ENCODE measurements around the gene PSMG4.

- PRO-cap = no peak
- RAMPAGE, long total RNA, 2 experiments = no peak in any of the 2 experiments
These were observed 13.7 kb upstream of the GMDS start for GRCh38 chr6:2259090-2259433.

DNA sequence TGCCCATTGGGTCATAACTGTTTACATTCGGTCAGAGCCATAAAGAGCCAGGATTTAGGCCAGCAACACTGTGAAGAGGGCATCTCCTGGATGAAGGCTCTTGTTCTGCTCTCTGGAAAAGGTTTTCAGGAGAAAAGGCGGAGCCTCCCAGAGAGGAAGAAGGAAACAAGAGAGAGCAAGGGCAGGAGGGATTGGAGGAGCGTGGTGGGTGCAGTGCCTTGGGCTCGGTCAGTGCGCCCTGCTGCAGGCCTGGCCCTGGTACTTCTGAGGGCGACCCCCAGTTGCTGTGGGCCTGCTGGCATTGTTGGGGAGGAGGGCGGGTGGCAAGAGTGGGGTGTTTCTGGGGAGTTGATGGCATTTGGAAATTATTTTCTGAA lies 248.4 kb downstream of the MYLK4 start:
- PRO-cap = no peak
- RAMPAGE, long total RNA, 2 experiments = no peak in any of the 2 experiments

- PRO-cap = no peak
- RAMPAGE, long total RNA, 2 experiments = no peak in any of the 2 experiments
These were observed 18.1 kb downstream of the MYLK4 start for GRCh38 chr6:2732637-2733103.

GRCh38 chr6:2743139-2743640 lies 7.5 kb downstream of the MYLK4 start:
- PRO-cap = no peak
- RAMPAGE, long total RNA, 2 experiments = no peak in any of the 2 experiments

DNA sequence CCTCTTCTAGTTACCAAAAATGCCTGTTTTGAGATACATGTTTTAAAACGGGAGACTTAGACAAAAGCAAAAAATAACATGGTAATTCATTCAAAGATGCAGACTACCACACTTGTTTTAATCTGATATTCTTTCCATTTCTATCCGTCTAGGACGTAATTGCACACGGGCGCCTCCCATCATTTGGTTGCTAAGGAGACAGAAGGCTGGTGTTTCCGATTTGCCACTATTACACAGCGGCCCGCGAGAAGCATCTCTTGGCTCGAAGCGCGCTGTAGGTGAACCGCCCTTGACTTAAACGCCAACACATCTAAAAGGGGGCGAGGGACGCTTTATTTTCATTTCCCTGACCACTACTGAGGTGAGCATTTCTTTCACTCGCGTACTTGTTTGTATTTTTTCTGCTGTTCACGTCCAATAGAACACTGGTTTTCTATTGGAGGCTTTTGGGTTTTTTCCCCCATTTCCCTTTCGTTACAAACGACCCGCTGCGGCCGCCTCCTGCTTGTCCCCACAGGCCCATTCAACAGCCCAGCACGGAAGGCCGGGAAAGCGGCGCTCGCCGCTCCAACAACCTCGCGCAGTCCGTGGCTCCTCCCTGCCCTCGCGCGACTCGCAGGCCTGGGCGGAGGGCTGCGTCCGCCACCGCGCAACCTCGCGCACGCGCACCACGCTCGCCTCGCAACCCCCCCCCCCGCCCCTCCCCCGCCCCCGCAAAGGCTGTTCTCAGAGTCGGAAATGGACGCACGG lies 520 bp upstream of the WRNIP1 start:
- PRO-cap = unidirectional peak, minus-strand start at position 525 of the sequence; bidirectional peak, plus-strand start outside the sequence, minus-strand start at position 589 of the sequence
- RAMPAGE, long total RNA, 2 experiments = no peak in any of the 2 experiments

DNA sequence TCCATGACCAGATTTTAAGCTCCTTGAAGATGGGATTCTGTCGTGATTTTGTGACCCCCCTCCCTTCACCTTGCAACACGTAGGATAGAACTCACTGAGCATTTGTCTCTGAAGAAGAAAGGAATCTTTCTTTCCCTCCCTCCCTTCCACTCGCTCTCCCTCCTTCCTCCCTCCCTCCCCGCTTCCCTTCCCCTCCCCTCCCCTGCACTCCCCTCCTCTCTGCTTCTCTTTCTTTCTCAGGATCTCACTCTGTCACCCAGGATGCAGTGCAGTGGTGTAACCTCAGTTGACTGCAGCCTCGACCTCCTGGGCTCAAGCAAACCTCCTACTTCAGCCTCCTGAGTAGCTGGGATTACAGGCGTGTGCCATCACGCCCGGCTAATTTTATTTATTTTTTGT lies 23.5 kb upstream of the SERPINB1 start:
- PRO-cap = no peak
- RAMPAGE, long total RNA, 2 experiments = no peak in any of the 2 experiments

- PRO-cap = no peak
- RAMPAGE, long total RNA, 2 experiments = no peak in any of the 2 experiments
These were observed 12.1 kb downstream of the SERPINB9 start for GRCh38 chr6:2890849-2891501.

DNA sequence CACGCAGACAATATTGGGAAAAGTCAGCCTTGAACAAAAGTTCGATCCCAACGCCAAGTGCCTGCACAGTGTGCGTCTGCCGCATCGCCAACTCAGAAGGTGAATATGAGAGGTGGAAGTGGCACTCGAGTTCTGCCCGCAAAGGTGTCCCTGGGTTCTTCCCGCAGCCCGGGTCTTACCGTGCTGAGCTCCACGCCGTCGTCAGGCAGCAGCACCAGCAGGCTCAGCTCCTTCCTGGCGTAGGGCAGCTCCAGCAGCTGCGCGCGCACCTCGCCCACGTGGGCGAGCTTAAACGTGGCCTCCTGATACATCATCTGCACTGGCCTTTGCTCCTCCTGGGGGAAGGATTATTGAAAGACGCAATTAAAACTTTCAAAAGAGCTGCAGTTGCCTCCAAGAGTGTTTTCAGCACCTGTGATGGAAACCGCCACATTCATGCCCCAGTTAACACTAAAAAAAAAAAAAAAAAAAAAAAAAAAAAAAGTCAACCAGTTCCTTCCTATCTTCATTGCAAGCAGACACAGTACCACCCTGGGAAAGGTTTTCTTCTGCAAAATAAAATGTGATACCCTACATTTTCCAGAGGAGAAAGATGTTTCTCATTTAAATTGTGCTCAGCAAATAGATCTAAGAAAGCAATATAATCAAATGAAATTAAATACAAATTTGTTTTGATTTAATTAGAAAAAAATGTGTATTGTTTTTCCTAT lies 11.3 kb downstream of the SERPINB9 start:
- PRO-cap = no peak
- RAMPAGE, long total RNA, 2 experiments = no peak in any of the 2 experiments

DNA sequence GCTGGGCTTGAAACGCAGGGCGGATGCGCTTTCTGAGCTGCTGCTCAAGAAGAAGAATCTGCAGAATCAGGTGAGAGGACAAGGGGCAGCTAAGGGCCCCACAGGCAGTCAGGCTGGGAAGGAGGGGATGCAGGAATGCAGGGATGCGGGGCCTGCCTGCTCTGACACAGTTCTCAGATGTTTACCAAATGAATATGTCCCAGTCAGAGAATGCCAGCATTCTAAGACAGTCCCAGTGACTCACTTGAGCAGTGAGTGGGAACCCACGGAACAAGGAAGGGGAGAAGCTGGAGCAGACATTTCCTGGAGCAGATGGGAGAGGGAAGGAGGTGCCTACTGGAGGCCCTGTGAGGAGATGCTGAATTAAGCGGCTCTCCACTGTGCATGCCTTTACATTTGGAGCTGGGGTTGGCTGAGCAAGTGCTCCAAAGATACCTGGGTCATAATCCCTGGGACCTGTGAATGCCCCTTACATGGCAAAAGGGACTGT lies 11.0 kb downstream of the SERPINB6 start:
- PRO-cap = no peak
- RAMPAGE, long total RNA, 2 experiments = no peak in any of the 2 experiments

- PRO-cap = no peak
- RAMPAGE, long total RNA, 2 experiments = no peak in any of the 2 experiments
These were observed 4.9 kb downstream of the SERPINB6 start for GRCh38 chr6:2966359-2967065.

GRCh38 chr6:2982420-2982974 lies 11.1 kb upstream of the SERPINB6 start:
- PRO-cap = no peak
- RAMPAGE, long total RNA, 2 experiments = no peak in any of the 2 experiments

DNA sequence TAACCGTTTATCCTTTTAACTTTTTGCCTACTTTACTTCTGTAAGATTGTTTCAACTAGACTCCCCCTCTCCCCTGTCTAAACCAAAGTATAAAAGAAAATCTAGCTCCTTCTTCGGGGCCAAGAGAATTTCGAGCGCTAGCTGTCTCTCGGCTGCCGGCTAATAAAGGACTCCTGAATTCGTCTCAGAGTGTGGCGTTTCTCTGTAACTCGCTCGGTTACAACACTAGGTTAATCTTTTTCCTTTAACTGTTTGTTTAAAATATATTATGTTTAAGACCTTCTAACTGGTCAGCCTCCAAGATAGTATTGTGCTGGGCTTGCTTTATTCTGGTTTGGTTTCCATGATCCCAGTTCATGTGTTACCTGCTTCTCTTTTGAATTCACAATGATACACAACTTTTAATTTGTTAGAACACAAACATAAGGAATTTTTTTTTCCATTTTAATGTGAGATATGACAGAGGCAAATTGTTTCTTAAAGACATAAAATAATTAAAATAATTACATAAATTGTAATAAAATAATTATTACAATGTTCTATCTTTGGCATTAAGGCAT lies 8.6 kb upstream of the NQO2 start:
- PRO-cap = unidirectional peak, minus-strand start at position 164 of the sequence
- RAMPAGE, long total RNA, 2 experiments = no peak in any of the 2 experiments

GRCh38 chr6:3026772-3027340 lies 27.2 kb downstream of the NQO2 start:
- PRO-cap = no peak
- RAMPAGE, long total RNA, 2 experiments = no peak in any of the 2 experiments

DNA sequence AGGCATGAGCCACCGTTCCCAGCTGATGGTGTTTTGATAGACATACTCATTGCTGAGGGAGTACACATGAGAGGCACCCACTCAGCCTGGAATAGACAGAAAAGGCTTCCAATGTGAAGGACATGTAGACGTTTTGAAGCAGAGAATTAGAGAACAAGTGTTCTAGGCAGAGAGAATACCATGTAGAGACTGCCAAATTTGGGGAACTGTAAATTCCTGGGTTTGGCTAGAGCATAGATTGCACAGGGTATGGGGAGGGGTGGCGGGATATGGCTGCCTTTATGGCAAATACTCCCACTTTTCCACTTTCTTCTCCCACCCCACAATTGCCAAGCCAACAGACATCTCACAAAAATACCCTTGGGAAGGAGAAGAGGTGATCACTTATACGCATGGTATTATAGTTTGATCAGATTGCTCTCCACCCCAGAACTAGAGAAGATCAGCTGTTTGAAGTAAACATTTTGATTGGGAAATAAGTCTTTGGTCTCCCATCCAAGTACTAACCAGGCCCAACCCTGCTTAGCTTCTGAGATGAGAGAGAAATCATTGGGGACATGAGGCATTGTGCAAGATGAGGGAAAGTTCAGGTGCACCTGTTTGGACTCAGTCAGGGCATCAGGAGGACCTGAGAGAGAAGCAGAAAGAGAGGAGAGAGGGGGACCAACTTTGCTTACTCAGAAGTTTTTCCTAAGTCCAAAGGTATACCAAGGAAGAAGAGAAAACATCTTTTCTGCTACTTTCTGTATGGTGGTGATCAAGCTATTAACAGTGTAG lies 11.2 kb downstream of the RIPK1 start:
- PRO-cap = no peak
- RAMPAGE, long total RNA, 2 experiments = no peak in any of the 2 experiments

DNA sequence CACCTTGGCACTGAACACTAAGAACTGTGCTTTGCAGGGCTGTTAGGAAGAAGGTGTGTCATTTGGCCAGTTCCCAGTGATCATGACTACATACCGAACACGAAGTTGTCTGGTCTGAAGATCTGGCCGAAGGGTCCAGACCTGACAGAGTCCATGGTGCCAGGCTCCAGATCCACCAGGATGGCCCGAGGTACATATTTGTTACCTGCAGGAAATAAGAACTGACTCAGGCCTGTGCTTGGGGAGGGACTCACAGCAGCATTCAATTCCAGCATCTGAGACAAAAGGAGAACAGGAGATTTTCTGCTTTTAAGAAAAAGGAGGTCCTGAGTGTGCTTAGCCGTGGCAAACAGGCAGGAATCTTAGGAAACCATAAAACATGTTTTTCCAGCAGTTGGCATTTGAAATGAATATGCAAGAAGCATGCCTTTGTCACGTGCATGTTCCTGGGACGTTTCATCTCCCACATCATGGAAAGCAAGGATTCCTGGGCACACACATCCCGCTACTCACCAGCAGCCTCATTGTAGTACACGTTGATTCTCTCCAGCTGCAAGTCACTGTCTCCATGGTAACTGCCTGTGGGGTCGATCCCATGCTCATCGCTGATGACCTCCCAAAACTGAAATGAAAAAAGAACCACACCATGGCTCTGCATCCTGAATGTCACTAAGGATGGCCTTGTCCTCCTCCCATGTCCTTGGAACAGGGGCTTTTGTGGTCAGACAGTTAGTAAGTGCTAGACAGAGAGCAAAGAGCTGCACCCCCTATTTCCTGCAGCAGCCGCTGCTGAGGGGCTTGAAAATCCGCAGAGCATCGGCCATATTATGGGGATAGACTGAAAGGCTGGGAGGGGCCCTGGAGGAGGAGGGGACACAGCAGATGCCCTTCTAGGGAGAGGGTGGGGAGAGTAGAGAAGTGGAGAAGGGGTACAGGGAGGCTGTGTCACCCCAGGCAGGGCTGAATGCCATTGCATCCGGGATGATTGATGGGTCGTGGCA lies 1.5 kb downstream of the TUBB2A start:
- PRO-cap = no peak
- RAMPAGE, long total RNA, 2 experiments = no peak in any of the 2 experiments

DNA sequence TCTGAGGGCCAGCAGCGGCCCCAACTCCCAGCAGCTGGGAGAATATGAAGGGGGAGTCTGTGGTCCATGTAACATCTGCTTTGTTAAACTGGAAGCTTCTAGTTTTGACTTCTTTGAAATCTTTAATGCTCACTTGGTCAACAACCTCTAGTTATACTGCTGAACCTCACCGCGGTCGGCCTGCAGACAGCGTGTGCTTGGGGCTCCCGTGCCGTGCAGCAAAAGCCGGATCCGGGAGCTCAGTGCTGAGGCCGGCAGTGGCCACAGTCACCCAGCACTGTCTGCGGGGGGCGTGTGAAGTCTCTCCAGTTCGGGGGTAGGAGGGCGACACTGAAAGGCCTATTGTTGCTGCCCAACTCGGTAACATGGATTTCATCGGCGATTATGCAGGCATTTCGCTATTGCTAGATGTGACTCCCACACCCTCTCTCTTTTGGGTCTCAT lies 34.0 kb downstream of the TUBB2B start:
- PRO-cap = no peak
- RAMPAGE, long total RNA, 2 experiments = no peak in any of the 2 experiments

DNA sequence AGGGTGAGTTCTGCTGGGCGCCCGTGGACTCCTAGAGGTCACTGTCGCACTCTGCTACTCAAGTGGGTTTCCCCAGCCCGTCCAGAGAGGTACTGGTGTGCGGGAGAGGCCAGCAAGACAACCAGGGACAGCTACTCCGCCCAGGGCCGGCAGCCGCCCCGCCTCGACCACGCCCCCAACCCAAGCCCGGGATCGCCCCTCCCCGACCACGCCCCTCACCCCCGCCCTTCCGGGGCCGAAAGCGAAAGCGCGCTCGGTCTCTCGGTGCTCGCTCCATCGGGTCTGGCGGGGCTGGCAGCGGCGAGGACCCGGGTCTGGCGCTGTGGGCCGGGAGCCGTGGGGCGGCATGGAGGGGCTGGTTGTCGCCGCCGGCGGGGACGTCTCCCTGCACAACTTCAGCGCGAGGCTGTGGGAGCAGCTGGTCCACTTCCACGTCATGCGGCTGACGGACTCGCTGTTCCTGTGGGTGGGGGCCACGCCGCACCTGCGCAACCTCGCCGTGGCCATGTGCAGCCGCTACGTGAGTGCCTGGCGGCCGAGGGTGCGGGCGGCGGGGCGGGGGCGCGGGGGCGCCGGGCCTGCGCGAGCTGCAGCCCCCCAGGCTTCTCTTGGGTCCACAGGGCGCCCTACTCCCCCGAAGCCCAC lies at the start of gene PSMG4:
Gene PSMG4 (plus strand): TSS at position 271 of the 645 bp plus-strand sequence.
- PRO-cap = bidirectional peak, plus-strand start at position 276 of the sequence, minus-strand start at position 94 of the sequence; unidirectional peak, plus-strand start at position 523 of the sequence
- RAMPAGE, long total RNA, 2 experiments = start-site peak on the plus strand in 2 of 2 experiments, centred at positions 305 to 307 of the sequence, 263 to 1,245 reads per replicate

DNA sequence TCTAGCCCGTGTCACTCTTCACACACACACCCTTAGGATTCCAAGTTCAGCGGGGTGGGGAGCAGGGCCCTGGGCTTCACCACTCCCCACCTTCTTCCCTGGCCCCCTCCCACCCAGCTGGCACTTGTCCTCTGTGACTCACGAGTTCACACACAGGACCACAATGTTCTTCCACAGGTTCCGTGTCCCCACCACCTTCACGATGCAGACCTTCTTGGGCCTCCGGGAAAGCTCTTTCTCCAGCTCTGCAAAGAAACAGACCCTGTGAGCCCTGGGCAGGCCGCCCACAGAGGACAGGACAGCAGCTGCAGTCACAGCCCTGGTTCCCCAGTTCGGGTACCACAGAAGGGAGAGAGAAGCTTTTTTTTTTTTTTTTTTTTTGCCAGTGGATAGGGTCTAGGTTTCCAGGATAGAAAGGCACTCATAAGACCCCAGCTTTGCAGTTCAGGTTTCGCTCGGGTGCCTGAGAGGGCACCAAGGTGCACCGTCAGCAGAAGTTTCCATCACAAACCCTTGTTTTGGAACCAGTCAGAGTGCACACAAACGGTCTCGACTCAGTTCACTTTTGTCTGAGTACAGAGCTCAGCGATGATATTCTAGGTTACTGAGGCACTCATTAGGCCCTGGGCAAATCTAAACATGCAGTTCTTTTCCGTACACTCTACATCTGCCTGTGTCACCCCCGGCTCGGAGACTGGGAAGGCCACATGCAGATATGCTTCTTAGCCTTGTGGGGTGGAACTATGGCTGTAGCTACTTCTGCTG lies 31.1 kb downstream of the PSMG4 start:
- PRO-cap = no peak
- RAMPAGE, long total RNA, 2 experiments = no peak in any of the 2 experiments

DNA sequence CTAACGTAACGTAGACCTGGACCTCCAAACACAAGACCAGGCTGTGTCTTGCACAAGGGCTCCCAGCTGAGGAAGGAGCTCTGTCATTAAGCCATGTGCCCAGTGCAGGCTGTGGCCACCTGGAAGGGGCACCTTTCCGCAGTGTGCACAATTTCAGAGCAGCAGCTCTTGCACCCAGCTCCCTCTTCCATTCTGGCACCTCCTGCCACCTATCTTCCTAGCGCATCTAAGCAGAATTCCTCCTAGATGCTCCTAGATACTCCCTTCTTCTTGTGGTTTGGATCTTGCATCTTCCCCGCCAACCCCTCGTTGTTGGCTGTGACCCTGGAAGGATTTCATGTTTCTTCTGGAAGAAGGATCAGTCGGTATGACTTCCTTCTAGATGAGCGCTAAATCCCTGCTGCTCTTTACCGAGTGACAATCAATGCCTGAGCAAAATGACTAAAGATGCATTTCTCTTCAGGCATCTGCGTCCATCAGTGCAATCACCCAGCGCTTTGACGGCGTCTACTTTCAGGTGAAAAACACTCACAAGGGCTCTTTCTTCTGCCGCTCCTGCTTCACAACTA lies 58.6 kb downstream of the PSMG4 start:
- PRO-cap = no peak
- RAMPAGE, long total RNA, 2 experiments = no peak in any of the 2 experiments

- PRO-cap = bidirectional peak, plus-strand start at chr6:3356048, minus-strand start at chr6:3355843
- RAMPAGE, long total RNA, 2 experiments = no peak in any of the 2 experiments
These were observed 96.7 kb downstream of the PSMG4 start for GRCh38 chr6:3355463-3355915.